Body of pancreas (tissue), 2 donors: ENCODE results near the gene REG3A.

- PRO-cap, result no peak
- RAMPAGE, long total RNA, 2 experiments, result no peak in any of the 2 experiments
These were observed 3.7 kb downstream of the WDR54 start for GRCh38 chr2:74425062-74425716.

DNA sequence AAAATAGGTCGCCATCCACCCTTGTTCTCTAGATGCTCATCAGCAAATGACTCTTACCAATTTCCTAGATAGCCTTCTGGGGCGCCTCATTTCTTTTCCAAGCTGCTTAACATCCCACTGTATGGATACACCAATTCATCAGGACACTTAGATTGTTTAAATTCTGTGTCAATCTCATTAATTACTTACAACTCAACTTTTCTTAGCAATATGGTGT, 633 bp upstream of the INO80B start:
- PRO-cap, result no peak
- RAMPAGE, long total RNA, 2 experiments, result no peak in any of the 2 experiments

DNA sequence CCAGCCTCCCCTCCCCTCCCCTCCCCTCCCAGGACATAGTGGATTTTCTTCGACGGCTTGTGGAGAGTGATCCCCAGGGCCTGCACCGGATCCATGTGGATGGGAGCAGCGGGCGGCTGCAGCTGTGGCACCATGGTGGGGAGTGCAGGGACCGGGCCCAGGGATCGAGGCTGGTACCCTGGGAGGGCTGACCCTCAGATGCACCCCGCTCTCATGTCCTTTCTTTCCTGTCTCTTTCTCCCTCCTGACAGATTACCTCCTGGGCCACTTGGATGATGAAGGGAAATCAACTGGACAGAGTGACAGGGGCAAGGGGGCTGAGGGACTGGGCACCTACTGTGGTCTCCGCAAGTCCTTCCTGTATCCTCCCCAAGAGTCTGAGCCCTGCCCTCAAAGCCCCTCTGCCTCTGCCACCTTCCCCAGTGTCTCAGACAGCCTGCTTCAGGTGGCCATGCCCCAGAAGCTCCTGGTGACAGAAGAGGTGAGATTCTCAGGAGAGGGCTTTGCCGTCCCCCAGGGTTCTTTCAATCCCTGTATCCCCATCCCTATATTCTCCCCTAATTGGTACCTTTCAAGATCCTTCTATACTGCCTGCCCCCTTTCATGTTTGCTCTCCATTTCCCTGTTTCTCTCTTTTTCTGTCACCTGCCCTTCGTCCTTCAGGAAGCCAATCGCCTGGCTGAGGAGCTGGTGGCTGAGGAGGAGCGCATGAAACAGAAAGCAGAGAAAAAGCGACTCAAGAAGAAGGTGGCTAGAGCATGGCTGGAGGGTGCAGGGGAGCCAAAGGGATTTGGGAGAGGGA, 7.3 kb downstream of the TTC31 start:
- PRO-cap, result no peak
- RAMPAGE, long total RNA, 2 experiments, result no peak in any of the 2 experiments

DNA sequence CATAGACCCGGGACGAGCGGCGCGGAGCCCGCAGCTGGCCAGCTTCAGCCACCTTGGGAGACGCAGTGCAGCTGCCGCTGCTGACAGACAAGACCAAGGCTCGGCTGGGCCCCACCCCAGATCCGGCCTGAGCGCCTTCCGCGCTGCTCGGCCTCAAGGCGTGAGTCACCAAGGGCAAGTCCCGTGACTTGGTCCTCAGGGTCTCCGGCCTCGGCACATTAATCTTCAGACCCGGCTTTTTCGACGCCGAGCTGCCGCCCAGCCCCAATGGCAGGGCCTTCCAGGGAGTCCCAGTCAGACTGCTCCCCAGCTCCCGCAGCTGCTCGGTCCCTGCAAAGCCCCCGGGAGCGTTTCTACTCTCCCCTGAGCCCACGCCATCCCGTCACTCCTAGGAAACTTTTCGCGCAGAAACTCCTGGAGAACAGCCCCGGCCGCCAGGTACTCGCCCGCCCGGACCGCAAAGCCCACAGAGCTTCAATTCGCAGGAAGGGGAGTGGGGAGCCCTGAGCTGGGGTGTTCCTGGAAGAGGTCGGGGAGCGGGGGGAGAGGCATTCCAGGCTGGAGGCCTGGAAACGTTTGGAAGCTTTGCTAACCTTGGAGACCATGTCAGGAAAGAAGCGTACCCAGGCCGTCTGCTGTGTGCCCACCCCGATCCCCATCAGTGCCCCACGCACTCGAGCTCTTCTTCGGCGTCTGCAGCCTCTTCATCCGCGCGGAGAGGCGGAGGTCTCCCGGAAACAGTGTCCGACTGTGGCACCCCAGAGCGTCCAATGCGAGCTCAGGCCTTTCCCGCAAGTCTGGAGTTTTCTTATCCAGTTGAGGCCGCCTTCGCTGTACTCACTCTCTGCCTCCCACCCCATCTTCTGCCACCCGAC, 4.0 kb downstream of the PCGF1 start:
- PRO-cap, result bidirectional peak, plus-strand start at position 119 of the sequence, minus-strand start at position 129 of the sequence; bidirectional peak, plus-strand start at position 164 of the sequence, minus-strand start at position 155 of the sequence
- RAMPAGE, long total RNA, 2 experiments, result no peak in any of the 2 experiments

DNA sequence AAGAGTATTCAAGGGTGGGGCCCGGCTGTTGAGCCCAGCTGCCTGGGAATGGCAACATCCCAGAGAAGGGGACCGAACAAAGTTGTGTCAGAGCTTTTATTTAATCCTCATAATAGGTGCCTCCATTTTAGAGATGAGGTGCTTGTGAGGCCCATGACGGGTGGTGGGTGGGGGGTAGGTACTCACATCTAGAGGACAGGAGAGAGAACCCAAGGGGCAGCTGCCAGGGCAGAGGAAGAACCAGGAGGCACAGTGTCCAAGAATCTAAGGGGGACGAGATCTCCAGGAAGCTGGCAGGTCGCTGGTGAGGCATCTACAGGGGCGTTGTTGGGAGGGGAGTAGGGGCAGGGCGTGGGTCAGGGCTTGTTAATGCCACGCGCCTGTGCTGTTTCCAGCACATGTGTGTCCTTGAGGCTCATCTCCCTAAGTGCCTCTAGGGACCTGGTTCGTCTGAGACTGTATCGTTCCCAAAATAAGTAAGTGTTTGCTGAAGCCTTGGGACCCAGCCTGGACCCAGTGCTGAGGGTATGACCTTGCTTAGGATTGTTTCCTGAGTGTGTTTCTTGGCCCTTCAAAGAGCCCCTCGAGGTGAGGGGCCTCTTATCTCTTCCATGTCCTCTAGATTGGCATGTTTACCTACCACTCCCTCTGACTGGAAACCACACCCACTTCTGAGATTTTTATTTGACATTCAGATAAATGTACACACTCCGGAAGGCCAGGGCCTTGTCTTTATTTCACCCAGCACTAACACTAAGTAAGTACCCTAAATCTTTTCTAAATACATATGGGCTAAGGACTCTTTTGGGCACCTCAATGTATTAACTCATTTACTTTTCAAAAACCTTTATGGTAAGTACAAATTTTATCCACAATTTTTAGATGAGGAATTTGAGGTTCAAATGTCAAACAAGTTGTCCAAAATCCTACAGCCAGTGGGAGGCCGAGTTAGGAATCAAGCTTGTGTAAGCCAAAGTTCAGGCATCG, 22.2 kb downstream of the HK2 start:
- PRO-cap, result no peak
- RAMPAGE, long total RNA, 2 experiments, result no peak in any of the 2 experiments

- PRO-cap, result no peak
- RAMPAGE, long total RNA, 2 experiments, result no peak in any of the 2 experiments
These were observed 52.4 kb downstream of the HK2 start for GRCh38 chr2:74886240-74886753.

DNA sequence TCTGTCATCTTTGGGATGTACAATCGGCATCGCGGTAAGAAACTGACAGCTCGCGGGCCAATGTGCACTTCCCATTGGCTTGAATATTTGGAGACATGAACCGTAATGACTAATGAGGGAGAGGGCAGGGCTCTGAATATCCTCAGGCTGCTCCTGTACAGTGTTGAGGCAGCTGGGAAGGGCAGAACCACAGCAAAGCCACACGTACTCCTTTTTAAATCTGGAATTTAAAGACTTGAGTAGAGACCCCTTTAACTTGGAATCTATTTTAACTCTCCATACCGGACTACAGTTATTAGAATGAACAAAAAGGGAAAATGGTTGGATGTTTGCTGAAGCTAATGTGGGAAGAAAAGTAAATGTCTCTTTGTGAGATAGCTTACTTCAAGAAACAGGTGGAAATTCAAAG, 90.2 kb downstream of the TACR1 start:
- PRO-cap, result no peak
- RAMPAGE, long total RNA, 2 experiments, result no peak in any of the 2 experiments

- PRO-cap, result no peak
- RAMPAGE, long total RNA, 2 experiments, result no peak in any of the 2 experiments
These were observed 162.3 kb upstream of the GCFC2 start for GRCh38 chr2:75873016-75873334.

GRCh38 chr2:79100393-79100643, 12.5 kb upstream of the REG1B start:
- PRO-cap, result no peak
- RAMPAGE, long total RNA, 2 experiments, result no peak in any of the 2 experiments

DNA sequence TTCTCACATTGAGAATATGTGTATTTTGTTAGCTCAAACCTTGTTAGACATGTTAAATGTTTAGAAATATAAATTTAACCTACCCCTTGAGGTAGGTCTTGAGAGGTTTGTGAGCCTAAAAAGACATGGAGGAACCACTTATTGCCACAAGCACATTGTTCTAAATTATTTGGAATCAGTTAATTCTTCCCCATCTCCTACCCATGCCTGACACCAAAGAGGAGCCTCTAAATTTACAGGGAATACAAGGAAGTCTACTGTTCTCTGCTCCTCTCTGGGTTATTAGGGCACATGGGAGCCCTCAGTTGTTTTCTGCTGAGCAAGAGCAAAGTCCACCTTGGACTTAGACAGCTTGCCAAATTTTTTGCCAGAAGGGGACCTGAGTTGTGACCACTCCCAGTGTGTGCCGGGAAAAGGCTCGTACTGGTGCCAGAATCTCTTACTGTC, 324 bp upstream of the REG1A start:
- PRO-cap, result bidirectional peak, plus-strand start outside the sequence, minus-strand start at position 284 of the sequence
- RAMPAGE, long total RNA, 2 experiments, result no peak in any of the 2 experiments

GRCh38 chr2:79159130-79159810, at the start of gene REG3A:
Gene REG3A (minus strand): TSS chr2:79159753.
- PRO-cap, result no peak
- RAMPAGE, long total RNA, 2 experiments, result start-site peak on the minus strand in 2 of 2 experiments, at chr2:79159332-79159757 at its widest, 24 to 68 reads per replicate

DNA sequence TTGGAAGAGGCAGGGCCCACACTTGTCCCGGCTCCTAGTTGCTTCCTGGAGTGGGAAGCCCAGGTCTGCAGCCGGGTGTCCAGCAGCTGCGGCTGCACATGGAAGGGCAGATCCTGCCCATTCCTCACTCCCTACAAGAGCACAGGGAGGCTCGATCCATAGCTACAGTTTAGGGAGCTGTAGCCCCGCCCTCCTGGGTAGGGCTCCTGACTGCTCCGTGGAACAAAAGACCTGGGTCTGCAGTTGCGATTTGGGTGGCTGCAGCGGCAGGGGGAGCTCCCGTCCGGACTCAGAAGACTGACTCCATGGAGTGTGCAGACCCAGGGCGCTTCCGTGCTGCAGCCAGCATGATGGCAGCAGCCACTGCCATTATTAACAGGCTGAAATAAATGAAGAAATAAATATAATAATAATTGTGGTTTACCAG, 157.3 kb downstream of the CTNNA2 start:
- PRO-cap, result no peak
- RAMPAGE, long total RNA, 2 experiments, result no peak in any of the 2 experiments

DNA sequence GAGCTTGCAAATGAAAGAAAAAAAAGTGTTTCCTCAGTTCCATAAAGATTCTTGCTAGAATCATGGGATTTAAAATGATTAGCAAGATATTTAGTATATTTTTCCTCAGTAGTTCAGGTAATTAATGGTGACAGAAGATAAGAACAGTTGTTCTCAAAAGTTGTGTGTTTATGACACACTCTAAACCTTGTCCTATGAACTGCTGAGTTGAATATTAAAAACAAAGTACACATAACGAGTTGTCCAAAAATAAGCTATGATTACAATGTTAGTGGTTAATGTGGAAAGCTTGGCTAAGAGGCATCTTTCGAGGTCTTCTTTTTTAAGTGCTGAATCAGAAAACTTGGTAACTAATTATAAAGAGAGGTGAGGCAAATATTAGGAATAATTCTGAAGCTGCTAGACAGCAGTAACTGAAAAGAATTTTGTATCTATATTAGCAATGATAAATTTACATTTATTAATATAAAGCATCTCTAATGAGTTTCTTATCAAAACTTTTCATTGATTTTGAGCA, 1088.7 kb downstream of the SUCLG1 start:
- PRO-cap, result no peak
- RAMPAGE, long total RNA, 2 experiments, result no peak in any of the 2 experiments

GRCh38 chr2:84459402-84459691, 267 bp upstream of the SUCLG1 start:
- PRO-cap, result bidirectional peak, plus-strand start at chr2:84459585, minus-strand start at chr2:84459239
- RAMPAGE, long total RNA, 2 experiments, result start-site peak on the plus strand in 2 of 2 experiments, at chr2:84459561-84459587 at its widest, 32 to 33 reads per replicate

GRCh38 chr2:84962888-84963331, 8.1 kb upstream of the KCMF1 start:
- PRO-cap, result no peak
- RAMPAGE, long total RNA, 2 experiments, result start-site peak on the minus strand in 1 of 2 experiments, at chr2:84962918-84963274 at its widest, 8 reads per replicate

- PRO-cap, result no peak
- RAMPAGE, long total RNA, 2 experiments, result no peak in any of the 2 experiments
These were observed 1.5 kb downstream of the KCMF1 start for GRCh38 chr2:84972460-84972785.

DNA sequence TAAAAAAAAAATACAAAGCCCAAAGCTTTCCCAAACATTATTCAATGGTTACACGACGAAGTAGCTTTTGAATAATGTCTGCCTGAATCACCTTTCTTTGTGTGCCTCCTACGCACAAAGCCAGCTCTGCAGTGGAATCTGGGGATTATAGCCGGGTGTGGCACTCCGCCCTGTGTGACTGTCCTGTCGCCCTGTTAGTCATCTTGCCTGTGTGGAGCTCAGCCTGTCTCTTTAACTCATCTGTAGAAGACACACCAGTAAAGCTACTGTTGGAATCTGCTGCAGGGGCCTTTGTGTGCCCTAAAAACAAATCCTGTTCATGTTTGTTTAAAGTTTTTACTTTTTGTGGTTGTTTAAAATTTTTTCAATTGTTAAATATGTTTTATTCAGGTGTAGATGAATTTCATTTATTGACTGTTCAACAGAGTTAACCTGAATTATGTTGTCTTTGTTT, 79.3 kb upstream of the TCF7L1 start:
- PRO-cap, result no peak
- RAMPAGE, long total RNA, 2 experiments, result no peak in any of the 2 experiments

DNA sequence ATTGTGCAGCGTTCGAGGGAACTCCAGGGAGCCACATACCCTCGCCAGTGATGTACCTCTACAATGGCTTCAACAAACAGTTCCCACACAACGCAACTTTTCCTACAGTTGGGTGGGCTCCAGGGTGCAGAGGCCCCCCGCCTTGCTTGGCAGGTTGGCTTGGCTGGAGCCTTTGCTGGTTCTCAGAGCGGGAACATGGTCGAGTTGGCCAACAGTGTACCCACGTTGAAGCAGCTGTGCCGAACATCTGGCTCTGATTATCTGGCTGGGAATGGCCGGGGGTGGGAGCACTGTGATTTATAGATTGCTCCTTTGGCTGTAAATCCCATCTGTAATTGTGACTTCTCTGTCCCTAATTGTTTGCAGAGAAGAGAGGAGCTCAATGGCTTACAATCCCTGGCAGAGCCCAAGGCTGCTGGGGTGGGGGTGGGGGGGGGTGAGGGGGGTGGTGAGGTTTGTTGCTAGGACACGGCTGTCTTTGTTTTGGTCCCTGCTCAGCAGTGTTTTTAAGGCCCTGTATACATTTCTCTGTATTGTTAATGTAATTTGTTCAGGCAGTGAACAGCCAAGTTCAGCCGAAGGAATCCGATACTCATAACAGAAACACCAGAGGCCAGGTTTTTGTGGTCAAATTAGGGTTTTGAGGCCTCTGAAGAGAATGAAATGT, 82.3 kb downstream of the TCF7L1 start:
- PRO-cap, result no peak
- RAMPAGE, long total RNA, 2 experiments, result no peak in any of the 2 experiments

GRCh38 chr2:85237526-85238718, 89.9 kb downstream of the TGOLN2 start:
- PRO-cap, result bidirectional peak, plus-strand start at chr2:85238320, minus-strand start at chr2:85238240
- RAMPAGE, long total RNA, 2 experiments, result no peak in any of the 2 experiments

DNA sequence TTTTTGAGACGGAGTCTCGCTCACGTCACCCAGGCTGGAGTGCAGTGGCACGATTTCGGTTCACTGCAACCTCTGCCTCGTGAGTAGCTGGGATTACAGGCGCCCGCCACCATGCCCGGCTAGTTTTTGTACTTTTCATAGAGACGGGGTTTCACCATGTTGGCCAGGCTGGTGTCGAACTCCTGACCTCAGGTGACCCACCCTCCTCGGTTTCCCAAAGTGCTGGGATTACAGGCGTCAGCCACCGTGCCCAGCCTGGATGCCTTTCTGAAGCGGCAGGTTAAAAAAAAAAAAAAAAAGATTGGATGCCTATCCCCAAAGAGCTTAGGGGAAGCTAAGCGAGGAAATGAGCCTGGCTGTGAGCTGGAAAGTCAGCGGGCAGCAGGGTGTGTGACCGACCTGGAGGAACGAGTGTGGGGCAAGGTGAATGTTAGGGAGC, 59.3 kb downstream of the TGOLN2 start:
- PRO-cap, result no peak
- RAMPAGE, long total RNA, 2 experiments, result no peak in any of the 2 experiments